ENCODE data around the genes SCP2 and MAGOH.

- RRBS, result under 1% methylated on average over 16 of the region's 64 CpGs
Observed at GRCh38 chr1:52553323-52554022, 581 bp upstream of the TUT4 start.

DNA sequence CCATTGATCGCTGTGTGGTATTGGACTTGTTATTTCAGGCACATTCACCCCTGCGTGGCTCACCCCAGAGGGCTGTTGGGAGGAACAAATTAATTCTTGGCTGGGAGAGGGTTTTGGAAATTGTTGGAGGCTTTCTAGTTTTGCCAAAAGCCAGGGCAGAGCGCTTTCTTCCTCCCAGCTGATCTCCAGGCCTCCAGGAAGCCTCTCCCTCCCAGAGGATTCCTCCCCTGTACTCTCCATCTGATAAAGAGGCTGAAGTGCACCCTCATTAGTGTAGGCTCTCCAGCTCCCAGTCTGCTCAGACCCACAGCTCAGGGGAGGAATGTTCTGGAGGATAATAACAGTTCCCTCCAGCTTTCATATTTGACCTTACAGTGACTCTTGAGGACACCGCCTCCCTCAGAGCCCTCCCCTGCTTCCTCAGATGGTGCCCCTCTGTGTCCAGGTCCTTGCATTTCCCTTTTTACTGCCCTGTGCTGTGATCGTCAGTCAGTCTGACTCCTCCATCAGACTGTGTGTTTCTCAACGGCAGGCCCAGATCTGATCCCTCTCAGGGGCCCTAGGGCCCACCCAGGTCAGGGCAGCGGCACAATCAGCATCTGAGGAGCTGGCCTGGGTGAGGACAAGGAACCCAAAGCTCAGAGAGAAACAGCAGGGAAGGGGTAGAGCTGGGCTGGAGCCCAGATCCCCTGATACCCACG lies 1.2 kb upstream of the SHISAL2A start:
- RRBS, result no CpG with 5 or more reads among the region's 8 CpGs

DNA sequence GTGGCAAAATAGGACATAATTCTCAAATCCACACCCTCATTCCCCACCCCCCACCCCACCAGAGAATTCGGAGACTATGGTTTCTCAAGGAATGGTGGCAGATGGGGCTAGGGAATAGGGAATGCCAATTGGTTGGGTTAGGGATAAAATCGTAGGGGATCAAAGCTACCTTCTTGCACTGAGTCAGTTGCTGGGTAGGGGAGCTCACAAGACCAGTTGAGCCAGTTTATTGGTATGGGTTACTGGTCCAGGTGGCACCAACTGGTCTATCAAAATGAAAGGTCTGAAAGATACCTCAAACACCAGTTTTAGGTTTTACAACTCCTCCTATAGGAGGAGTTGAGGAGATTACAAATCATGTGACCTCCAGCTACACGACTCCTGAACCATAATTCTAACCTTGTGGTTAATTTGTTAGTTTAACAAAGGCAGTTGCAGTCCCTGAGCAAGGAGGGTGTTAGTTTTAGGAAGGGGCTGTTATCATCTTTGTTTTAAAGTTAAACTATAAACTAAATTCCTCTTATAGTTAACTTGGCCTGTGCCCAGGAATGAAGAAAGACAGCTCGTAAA lies 2.4 kb downstream of the SHISAL2A start:
- RRBS, result no CpG with 5 or more reads among the region's 4 CpGs

- RRBS, result no CpG with 5 or more reads among the region's 2 CpGs
Observed at GRCh38 chr1:52651942-52652492, 19.0 kb downstream of the SHISAL2A start.

- RRBS, result no CpG with 5 or more reads among the region's 15 CpGs
Observed at GRCh38 chr1:52726994-52727551, 820 bp downstream of the ZYG11B start.

DNA sequence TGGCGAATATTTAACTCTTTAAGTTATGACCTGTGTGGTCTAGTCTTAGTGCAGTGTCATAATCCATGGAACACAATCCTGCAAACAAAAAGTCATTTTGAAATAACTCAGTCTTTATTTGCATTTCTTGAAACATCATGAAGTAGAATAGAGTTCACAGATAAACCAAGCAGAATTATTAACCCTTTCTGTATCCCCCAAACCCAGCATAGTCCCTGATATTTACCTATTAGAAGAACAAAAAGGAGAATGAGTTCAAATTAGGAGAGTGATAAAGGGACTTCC lies 19.9 kb downstream of the ZYG11B start:
- RRBS, result no CpG with 5 or more reads among the region's 1 CpG

- RRBS, result no CpG with 5 or more reads among the region's 4 CpGs
Observed at GRCh38 chr1:52914996-52915757, 6.4 kb downstream of the ECHDC2 start.

DNA sequence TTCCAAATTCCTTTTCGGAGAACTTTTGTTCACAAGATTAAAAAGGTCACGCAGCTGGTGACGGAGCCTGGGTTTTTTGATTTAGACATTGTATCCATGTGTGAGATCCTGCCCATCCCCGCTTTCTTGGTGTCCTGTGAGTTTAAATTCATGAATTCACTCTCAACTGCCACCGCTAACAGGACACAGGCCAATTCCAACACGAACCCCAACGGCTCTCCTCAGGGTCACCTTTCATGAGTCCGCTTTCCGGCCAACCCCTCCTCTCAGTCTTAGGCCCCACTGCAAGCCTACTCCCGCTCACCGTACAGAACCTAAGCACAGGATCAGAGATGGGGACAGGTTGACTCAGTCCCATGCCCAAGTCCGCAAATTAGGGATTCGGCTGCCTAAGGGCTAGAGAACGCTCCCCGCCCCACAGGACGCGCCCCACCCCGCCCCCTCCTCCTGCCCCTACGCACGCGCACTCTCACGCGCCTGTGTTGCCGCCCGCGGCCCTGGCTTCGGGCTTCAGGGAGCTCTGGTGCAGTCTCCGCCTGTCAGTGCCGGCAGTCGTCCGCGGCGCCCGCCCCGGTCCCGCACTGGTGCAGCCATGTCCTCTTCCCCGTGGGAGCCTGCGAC lies at the start of gene SCP2:
TSS of gene SCP2 (plus strand) at position 472 of the 621 bp plus-strand sequence.
- RRBS, result 2% methylated on average over 4 of the region's 38 CpGs

DNA sequence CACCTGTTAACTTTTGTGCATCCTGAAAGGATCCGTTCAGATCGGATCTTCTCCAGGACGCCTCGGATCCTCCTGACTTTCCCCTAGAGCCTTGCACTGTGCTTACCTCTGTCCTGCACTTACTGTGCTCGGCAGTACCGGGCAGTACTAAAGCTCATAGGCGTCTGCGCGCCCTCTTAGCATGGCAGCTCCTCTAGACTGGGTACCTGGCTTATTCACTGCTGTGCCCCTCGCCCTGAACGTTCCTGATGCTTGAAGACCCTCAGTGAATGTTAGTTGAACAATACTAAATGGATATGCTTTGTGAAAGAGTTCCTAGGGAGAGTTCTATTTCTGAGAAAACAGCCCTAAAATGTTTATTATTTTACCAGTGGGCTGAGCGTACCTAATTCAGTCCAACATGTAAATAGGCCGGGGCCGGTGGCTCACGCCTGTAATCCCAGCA lies 1.0 kb downstream of the SCP2 start:
- RRBS, result no CpG with 5 or more reads among the region's 15 CpGs

DNA sequence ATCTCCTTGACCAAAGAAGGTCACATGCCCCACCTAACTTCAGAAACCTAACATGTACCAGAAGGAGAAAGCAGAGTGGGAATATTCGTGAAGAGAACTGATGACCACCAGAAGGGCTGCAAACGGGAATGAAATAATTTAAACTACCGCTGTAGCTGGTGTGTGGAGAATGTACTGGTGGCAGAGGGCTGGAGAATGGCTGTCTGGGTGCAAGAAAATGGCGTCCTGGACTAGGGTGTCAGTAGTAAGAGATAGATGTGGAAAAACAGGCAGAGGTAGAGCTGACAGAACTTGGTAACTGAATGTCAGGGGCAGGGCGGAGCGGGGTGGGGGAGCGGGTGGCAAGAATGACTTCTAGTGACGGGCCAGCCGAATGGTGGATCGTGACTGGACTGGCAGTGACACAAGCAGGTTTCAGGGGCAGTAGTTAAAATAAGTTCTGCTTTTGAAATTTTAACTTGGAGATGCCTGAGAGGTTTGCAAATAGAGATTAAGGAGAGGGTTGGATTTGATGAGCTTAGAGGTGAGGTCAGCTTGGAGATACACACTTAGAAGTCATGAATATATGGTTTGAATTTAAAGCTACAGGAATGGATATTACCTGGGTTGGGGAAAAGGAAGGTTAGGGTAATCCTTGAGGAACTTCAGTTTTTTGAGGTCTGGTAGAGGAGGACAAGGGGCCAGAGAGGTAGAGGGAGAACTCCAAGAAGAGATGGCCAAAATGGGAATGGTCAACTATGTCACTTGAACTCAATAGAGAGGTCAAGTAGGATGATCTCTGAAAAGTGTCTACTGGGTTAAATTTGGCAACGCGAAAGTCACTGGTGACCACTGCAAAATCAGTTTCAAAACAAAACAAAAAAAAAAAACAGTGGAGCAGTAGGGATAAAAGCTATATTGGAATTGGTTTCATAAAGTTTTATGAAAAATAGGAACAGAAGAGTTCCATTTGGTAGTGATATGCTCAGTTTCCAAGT lies 8.2 kb upstream of the PODN start:
- RRBS, result no CpG with 5 or more reads among the region's 12 CpGs

GRCh38 chr1:53057276-53057479 lies 4.8 kb upstream of the PODN start:
- RRBS, result no CpG with 5 or more reads among the region's 2 CpGs

GRCh38 chr1:53090420-53091287 lies 28.6 kb downstream of the PODN start:
- RRBS, result 81% methylated on average over 7 of the region's 32 CpGs

DNA sequence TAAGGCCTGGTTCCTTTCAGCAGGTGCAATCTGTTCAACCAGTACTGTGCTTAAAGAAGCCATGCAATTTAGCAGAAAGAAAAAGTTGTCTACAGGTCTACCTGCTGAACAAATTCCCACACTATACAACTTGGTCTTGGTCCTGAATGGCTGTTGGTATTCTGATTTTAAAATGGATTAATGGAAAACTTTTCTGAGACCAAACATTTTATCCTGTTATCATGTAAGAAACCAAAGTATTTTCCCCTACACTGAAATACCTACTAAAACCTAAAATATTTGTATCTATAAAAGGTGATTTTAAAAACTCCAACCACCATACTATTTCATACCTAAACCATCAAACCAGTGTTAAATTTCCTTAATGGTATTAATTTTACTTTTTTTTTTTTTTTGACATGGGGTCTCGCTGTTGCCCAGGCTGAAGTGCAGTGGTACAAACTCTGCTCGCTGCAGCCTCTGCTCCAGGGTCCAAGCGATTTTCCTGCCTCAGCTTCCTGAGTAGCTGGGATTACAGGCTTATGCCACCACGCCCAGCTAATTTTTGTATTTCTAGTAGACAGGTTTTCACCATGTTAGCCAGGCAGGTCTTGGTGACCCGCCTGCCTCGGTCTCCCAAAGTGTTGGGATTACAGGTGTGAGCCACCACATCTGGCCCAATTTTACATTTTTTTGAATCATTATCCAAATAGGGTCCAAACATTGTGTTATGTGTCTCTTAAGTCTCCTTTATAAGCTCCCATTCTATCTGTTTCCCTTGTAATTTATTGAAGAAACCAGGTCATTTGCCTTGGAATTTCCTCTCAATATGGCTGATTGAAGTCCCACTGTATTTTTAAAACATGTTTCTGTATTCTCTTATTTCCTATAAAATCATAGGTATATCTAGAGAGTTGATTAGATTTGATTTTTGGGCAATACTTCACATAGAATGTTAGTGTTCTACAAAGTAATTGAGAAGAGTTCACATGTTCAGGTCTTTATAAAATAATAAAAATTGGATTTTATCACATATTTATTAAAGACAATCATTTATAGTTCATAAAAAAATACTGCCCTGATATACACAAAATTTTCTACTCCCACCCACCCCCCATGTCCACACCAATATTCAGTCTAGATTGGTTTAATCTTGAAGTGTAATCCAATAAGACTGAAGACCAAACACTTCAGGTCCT lies 5.9 kb upstream of the CZIB start:
- RRBS, result no CpG with 5 or more reads among the region's 6 CpGs

- RRBS, result 2% methylated on average over 2 of the region's 52 CpGs
Observed at GRCh38 chr1:53238396-53239245, at the start of gene MAGOH. TSS of gene MAGOH (minus strand) at chr1:53238518.

- RRBS, result no CpG with 5 or more reads among the region's 6 CpGs
Observed at GRCh38 chr1:53390214-53390603, 62.3 kb upstream of the LRP8 start.

GRCh38 chr1:53529098-53529492 lies 69.9 kb downstream of the DMRTB1 start:
- RRBS, result no CpG with 5 or more reads among the region's 8 CpGs

DNA sequence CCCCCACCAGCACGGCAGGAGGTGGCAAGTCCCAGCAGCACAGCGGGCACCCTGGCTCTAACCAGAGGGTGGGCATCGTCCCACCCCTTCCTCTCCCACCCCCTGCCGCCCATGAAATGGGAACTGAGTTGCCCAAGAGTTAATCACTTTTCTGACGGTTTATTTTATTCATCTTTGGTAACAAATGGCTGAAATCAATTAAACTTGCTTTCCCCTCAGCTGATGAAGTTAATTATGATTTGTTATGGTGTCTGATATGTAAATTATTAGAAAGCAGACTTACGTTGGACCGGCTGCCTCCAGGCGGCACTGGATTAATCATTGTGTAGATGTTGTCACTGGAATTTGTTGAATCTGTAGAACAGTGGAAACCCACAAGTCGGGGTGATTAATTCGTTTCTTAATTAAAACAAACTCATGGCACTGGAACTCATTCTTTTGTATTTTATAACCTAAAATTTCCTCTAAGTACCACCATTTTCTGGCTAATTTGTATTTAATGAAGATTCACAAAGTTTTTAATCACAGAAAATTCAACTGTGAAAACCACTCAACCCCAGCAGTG lies 39.0 kb downstream of the MRPL37 start:
- RRBS, result no CpG with 5 or more reads among the region's 10 CpGs

- RRBS, result no CpG with 5 or more reads among the region's 6 CpGs
Observed at GRCh38 chr1:54274237-54274715, 74.3 kb downstream of the MRPL37 start.

GRCh38 chr1:54296196-54296819 lies 96.3 kb downstream of the MRPL37 start:
- RRBS, result no CpG with 5 or more reads among the region's 8 CpGs

Measured in hTERT-HM (cell line).